ENCODE measurements around the genes SLC46A2, RNF183, ALAD and POLE3.

GRCh38 chr9:112890575-112891219 lies at the start of gene SLC46A2:
TSS of gene SLC46A2 (minus strand) at chr9:112890876.
- RRBS: 4% methylated on average over 14 of the region's 57 CpGs

GRCh38 chr9:113151769-113152433 lies 1.1 kb downstream of the SLC31A2 start:
- RRBS: no CpG with 5 or more reads among the region's 8 CpGs

- RRBS: no CpG with 5 or more reads among the region's 40 CpGs
Observed at GRCh38 chr9:113302667-113303833, at the start of gene RNF183. TSS of gene RNF183 (minus strand) at chr9:113303376.

GRCh38 chr9:113350716-113351288 lies 1.5 kb downstream of the BSPRY start:
- RRBS: no CpG with 5 or more reads among the region's 11 CpGs

DNA sequence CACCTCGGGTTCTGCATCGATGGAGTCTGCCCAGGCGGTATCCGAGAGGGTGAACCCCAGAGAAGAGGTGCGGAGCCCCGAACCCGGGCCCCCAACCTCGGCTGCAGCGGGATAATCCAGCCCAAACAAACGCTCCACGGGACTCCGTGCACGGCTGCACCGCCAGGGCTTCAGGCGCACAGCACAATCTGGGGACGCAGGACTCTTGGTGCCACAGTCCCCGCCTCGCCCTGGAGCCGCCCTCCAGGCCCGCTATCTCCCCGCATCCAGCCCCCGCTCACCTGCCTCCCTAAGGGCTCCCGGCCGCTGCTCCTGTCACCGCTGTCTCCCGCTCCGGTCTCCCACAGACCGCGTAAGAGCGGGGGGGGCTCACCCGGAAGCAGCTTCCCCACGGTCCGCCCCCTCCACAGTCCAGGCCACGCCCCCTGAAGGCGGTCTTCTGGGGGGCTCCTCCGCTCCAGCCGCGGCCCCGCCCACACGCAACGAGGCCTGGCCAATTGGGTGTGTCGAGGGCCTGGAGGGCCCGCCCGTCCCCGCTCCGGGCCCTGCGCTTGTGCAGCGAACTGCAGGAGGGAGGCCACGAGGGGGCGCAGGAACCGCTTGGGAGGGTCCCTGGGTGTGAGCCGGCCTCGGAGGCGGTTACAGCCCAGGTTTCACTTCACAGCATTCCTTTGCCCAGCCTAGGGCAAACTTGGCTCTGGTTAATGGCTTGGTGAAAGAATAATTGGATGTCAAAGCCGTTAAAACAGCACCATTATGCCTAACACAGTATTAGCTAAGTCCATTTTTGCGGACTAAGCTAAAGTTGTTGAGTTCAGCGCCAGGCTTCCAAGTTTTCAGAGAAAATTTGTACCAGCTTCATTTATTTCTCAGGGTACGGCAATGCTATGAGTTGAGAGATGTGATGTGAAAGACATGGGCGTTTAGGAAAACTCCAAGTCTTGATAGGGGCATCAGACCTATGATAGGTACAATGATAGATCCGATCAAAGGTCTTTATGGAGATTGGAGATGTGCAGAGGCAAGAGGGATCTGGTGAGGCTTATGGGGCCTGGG lies at the start of gene ALAD:
TSS of gene ALAD (minus strand) at position 354 of the 1,056 bp plus-strand sequence.
- RRBS: 2% methylated on average over 5 of the region's 60 CpGs

- RRBS: under 1% methylated on average over 9 of the region's 86 CpGs
Observed at GRCh38 chr9:113409848-113411030, at the start of gene POLE3. TSS of gene POLE3 (minus strand) at chr9:113410675.

DNA sequence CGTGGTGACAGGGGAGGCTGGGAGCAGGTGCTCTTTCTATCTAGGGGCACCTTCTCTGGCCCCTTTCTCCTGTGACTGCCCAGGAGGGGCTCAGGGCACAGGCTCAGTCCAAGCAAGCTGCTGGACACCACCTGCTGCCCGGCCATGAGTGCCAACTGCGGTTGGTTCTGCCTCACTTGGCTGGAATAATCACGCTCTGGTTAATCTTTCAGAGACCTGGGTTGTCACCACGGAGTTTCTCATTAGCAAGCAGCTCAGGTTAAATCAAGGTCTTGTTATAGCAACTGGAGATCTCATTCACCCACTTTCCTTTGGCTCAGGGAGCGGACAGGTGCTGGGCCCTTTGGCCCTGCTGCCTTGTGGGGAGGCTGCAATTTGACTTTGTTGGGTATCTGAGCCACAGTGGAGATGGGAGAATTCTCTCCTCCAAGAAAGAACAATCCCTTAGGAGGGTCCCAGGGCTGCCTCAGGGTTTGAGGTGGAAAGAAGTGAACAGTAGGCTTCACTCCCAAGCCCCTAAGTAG lies 487 bp downstream of the RGS3 start:
- RRBS: no CpG with 5 or more reads among the region's 6 CpGs

- RRBS: no CpG with 5 or more reads among the region's 10 CpGs
Observed at GRCh38 chr9:113511897-113512791, 48.6 kb downstream of the RGS3 start.

- RRBS: no CpG with 5 or more reads among the region's 6 CpGs
Observed at GRCh38 chr9:113542059-113542465, 78.5 kb downstream of the RGS3 start.

DNA sequence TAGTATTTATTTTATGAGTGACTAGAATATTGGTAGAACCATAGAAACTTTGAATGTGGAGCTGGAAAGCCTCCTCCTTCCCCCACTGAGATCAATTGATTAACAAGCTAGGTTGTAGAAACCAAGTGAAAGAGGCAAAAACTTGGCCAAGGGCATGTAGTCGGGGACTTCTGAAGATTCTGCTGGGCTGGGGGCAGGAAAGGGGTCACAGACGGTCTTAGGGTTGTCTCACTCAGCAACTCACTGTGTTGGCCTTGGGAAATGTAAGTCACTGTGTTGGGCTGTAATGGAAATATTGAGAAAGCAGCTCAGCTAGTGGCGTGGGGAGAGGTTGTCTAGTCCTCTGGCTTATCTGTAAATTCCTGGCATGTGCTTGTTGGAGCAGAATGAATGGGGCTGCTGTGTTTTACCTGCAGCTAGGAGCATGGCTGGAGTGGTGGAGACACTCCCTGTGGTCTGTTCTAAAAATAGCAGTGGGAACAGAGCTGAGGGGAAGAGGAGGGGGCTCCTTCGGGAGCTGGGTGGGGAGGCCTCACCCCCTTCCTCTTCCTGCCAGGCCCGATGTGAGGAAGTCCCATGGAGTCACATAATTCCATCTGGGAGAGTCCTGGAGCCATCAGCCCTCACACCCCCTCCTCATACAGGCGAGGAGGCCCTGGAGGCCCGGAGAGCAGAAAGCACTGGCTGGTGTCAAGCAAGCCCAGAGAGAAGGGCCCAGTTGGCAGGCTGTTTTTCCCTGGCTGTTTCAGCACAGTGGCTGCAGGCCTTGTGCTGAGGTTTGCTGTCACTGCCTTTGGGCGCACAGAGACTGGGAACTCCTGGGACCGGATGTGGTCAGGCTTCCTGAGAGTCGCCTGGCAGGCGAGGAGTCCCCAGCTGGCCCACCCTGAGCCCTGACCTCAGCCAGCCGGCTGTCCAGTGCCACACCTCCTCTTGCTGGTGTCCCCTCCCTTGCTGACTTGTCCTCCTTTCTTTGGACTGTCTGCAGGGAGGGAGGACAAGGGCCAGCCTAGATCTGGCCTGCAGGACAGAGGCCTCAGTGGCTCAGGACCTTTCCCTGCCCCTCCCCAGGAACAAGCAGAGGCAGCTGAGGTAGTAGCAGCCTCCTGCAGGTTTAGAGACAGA lies 84.9 kb downstream of the RGS3 start:
- RRBS: 12% methylated on average over 3 of the region's 12 CpGs

DNA sequence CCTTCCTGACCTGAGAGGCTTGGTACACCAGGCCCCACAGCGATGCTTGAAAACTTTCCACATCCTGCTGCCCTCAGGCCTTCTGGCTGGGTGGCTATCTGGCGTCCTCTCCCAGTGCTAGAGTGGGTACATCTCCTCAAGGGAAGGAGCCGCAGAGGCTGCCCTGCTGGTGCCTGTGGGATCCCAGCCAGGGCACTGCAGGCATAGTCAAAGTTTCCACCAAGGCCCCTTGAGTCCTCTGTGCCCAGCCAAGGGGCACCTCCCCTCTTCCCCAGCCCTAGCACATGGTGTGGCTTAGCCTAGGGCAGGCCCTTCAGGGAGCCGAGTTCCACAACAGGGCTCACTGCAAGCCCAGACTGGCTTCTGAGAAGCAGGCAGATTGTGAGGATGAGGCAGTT lies 103.1 kb downstream of the RGS3 start:
- RRBS: no CpG with 5 or more reads among the region's 4 CpGs

DNA sequence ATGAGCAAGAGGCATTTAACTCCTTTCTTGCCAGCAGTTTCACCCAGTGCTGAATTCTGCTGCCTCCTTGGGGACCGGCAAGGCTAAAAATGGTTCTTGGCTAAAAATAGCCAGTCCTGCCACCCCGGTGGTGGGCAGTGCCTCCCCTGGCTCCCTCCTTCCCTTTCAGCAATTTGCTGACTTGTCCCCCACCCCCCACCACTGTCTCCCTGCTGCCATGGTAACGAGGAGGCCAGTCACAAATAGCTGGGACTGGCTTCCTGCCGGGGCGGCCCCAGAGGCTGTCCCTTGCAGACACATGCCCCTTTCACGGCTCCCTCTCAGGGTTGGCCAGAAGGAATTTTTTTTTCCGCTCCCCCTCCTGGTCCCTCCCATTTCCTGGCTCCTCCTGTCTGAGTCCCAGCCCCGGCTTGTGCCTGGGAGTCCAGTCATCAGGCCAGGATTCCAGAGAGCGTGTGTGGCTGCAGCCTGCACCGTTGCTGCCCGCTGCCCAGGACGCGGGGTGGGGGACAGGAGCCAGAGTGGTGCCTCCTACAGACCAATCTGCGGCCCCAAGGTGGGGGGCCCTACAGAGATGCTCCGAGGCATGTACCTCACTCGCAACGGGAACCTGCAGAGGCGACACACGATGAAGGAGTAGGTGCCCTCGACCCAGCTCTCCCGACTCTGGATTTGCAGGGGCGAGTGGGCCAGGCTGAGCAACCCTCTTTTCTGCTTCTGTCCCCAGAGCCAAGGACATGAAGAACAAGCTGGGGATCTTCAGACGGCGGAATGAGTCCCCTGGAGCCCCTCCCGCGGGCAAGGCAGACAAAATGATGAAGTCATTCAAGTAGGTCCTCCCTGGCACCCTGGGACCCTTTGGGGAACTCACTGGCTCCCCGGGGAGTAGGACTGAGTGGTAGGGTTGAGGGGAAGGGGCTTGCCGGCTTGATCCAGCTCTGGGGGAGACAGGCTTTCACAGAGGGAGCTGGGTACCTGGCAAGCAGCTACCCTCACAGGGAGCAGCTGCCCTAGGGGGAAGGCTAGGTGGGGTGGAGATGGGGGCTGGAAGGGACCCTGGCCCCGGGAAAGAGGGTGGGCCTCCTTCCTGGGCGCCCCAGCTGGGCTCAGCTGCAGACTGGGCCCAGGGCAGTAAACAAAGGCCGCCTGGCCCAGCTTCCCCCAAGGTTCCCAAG lies 130.6 kb downstream of the RGS3 start:
- RRBS: 14% methylated on average over 2 of the region's 31 CpGs

DNA sequence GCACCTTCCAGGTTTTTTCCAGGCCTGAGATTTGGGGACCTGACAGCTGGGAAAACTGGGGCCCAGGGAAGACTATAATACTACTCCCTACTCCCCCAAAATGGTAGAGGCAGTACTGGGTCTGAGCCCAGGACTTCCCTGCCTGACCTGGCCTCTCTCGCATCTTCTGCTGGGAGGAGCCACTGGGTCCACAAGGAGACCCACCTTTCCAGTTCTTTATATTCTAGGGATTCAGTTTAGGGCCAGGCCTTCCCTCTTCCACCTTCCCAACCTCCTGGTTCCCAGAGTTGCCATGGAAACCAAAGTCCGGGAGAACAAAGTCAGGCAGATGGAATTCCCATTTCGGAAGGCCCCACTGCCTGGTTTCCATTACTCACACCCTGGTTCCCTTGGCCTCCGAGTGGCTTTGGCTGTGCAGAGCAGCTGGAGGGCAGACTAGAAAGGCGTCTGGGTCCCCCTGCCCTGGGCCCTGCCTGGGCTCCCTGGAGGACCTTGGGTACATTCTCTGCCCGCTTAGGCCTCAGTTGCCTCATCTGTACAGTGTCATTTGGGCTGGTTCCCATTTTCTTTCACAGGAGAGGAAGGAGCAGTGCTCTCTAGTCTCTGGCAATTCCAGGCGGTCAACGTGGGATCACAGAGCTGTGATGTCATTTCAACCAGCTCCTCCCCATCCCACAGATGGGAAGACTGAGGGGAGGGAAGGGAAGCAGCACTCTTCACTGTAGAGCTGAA lies 136.1 kb downstream of the RGS3 start:
- RRBS: no CpG with 5 or more reads among the region's 8 CpGs

GRCh38 chr9:113619418-113619960 lies 156.0 kb downstream of the RGS3 start:
- RRBS: no CpG with 5 or more reads among the region's 5 CpGs

GRCh38 chr9:113682183-113682777 lies 193.8 kb upstream of the ZNF618 start:
- RRBS: no CpG with 5 or more reads among the region's 9 CpGs

GRCh38 chr9:113687897-113688584 lies 188.1 kb upstream of the ZNF618 start:
- RRBS: 28% methylated on average over 6 of the region's 32 CpGs

GRCh38 chr9:114092540-114092858 lies 6.6 kb downstream of the KIF12 start:
- RRBS: no CpG with 5 or more reads among the region's 3 CpGs

DNA sequence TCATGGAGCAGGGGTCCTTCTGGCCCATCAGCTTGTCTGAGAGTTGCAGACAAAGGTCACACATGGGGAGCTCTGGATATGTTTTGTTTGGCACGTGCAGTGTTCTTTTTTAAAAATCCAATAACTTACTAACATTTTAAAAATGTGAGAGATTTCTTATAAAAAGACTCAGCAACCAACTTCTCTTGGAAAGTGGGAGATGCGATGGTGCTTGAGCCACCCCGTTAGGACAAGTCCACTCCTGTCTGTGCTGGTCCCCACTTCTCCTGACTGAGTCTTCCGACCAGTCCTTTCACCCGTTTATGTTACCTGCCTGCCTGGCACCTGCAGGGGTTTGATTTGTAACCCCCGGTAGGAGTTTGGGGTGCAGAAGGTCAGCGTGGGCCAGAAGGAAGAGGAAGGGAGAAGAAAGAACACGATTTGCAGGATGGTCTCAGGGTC lies 14.5 kb downstream of the COL27A1 start:
- RRBS: 91% methylated on average over 3 of the region's 8 CpGs

GRCh38 chr9:114288106-114288863 lies 34.6 kb upstream of the ORM1 start:
- RRBS: no CpG with 5 or more reads among the region's 22 CpGs

GRCh38 chr9:114371765-114372330 lies 15.9 kb downstream of the AKNA start:
- RRBS: 13% methylated on average over 1 of the region's 10 CpGs

All from epidermal melanocyte (primary cell).